Fibroblast of villous mesenchyme (primary cell): ENCODE results near the genes PKIG, SLPI and WFDC10A.

- CAGE, long polyA plus RNA = no peak
These were observed 704 bp downstream of the HNF4A start for GRCh38 chr20:44355900-44356905.

DNA sequence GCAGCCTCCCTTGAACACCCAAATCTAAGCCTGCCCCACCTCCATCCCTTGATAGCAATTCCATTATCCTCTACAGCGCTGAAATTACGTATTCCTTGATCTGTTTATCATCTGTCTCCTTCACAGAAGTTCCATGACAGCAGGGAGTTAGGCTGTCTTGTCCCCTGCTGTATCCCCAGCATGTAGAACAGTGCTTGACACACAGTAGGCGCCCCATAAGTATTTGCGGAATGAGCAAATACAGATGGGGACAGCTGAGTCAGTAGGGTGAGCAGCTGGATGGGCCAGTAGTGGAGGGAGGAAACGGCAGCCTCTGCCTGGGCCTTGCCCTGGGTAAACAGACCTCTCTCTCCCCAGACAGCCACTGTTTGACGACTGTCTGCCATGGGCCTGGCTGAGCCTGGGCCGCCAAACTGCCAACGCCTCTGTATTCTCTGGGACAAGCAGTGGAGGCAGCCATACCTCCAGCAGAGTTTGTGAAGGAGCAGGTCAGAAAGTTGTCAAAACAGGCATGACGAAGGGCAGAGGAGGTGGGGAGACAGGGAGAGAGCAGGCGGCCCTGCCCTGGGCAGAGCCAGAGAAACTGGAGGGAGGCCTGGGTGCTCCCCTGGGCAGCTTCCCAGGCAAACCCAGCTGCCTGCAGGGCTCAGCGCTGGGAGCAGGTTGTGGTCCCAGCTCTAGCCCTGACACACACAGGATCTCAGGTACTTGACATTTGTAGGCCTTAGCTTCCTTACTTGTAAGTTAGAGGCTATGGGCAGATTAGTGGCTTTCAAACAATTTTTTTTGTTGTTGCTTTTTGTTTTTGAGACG, 15.2 kb downstream of the HNF4A start:
- CAGE, long polyA plus RNA = no peak

GRCh38 chr20:44406510-44407174, 51.1 kb downstream of the HNF4A start:
- CAGE, long polyA plus RNA = no peak

- CAGE, long polyA plus RNA = no peak
These were observed 41.9 kb upstream of the TTPAL start for GRCh38 chr20:44433403-44434612.

GRCh38 chr20:44442374-44442767, 33.3 kb upstream of the TTPAL start:
- CAGE, long polyA plus RNA = no peak

DNA sequence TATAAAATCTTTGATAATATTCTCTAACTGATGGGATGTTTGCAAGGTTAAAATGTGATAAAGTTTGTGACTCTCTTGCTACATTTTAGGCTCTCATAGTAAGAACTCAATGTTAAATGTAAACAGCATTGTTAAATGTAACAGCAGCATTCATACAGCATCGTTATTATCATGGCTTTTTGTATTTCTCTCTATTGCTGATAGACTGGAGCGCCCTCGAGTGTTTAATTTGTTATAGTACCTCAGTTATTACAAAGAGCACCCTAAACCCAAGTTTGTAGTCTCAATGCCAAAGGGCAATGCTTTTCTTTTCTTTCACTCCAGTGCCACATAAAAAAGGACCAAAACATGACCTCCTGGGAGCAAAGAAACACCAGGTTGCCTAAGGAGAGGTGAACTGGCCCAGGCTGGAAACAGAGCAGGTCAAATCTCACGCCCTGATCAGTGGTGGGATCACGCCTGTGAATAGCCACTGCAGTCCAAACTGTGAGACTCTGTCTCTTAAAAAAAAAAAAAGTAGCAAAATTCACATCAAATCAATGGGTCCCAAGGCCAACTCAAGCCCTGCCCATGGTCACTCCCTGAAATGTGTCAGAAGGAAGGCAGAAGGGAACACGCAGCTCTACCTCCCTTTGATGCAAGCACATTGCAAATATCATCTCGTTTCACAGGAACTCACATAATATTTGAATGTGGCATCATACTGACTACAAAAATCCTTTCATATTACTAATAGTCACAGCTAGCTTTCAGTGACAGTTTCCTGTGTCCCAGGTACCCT, 14.7 kb upstream of the TTPAL start:
- CAGE, long polyA plus RNA = no peak

DNA sequence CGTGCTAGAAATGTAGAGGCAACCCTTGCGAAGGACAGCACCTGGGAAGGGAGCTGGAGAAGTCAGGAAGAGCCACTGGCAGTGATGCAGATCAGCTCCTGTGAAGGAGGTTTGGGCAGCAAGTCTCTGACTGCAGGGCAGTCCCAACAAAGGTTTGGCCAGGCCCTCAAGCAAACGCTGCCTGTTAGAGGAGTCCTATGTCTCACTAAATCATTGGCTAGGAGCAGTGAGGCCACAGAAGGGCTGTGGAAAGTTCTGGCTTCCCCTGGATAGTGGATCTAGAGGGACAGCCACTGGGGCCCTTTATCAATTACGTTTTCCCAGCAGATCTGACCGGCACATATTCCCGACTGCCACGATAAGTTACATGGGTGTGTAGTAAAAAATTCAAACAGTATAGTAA, 2.5 kb downstream of the TTPAL start:
- CAGE, long polyA plus RNA = no peak

- CAGE, long polyA plus RNA = start-site peak on the plus strand at chr20:44582304-44582617, 1,806 and 1,953 reads in 2 replicates
These were observed at the start of gene PKIG for GRCh38 chr20:44581945-44583076. PKIG (plus strand) TSS chr20:44582579.

DNA sequence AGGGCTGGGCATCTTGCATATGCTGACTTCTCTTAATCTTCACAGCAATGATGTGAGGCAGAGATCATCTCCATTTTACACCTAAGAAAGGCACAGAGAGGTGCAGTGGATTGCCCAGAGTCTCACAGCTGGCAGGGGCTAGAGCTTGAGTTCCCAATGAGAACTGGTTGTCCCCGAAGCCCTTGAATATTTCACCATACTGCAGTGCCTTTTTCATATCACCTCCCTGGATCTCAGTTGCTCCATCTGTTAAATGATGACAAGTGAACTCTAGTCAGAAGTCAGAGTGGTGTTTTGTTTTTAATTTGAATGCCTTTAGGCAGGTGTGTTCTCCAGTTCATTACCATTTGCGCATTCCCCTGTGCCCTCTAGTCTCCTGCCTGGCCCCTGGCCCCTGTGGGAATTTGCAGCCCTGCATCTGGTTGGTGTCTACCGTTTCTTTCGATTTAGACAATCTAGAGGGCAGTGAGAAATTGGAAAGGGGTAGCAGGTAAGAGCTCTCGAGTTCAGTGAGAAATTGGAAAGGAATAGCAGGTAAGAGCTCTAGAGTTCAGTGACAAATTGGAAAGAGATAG, 3.1 kb downstream of the PKIG start:
- CAGE, long polyA plus RNA = no peak

- CAGE, long polyA plus RNA = no peak
These were observed 5.3 kb downstream of the ADA start for GRCh38 chr20:44646149-44646694.

DNA sequence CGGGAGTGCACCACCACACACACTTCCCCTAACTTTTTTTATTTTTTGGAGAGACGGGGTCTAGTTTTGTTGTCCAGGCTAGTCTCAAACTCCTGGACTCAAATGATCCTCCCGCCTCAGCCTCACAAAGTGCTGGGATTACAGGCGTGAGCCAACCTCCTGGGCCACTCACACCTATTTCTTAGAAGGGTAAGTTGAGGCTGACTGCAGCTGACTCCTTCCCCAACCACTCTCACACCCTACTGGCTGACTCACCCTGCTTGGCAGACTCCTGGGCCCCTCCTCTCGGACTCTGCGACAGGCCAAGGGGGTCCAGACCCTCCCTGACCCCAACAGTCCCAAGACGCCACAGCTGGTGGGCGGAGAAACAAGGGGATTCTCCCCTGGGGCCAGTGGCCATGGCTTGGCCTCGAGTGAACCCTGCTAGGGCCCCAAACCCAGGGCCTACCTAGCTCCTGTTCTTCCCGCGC, 896 bp downstream of the ADA start:
- CAGE, long polyA plus RNA = no peak

DNA sequence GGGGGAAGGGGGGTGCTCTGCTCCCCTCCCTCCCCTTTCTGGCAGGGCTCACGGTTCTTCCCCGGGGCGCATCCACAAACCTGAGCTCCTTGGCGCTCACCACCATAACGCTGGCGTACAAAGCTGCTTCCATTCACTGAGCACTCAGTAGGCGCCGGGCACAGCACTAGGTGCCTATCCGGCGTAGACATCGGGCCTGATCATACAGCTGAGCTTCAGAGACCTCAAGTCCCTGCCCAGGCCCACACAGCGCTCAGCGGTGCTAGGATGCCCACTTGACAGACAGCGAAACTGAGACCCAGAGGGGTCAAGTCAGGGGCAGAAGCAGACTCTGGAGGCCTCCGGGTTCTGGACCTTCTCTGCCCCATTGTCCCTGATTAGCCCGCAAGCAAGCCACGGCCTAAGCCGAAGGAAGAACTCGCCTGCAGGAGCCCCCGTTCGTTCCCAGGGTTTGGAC, 433 bp downstream of the ADA start:
- CAGE, long polyA plus RNA = no peak

GRCh38 chr20:44702746-44703530, 12.2 kb upstream of the CCN5 start:
- CAGE, long polyA plus RNA = no peak

GRCh38 chr20:44958823-44959646, 1.2 kb downstream of the TOMM34 start:
- CAGE, long polyA plus RNA = no peak

DNA sequence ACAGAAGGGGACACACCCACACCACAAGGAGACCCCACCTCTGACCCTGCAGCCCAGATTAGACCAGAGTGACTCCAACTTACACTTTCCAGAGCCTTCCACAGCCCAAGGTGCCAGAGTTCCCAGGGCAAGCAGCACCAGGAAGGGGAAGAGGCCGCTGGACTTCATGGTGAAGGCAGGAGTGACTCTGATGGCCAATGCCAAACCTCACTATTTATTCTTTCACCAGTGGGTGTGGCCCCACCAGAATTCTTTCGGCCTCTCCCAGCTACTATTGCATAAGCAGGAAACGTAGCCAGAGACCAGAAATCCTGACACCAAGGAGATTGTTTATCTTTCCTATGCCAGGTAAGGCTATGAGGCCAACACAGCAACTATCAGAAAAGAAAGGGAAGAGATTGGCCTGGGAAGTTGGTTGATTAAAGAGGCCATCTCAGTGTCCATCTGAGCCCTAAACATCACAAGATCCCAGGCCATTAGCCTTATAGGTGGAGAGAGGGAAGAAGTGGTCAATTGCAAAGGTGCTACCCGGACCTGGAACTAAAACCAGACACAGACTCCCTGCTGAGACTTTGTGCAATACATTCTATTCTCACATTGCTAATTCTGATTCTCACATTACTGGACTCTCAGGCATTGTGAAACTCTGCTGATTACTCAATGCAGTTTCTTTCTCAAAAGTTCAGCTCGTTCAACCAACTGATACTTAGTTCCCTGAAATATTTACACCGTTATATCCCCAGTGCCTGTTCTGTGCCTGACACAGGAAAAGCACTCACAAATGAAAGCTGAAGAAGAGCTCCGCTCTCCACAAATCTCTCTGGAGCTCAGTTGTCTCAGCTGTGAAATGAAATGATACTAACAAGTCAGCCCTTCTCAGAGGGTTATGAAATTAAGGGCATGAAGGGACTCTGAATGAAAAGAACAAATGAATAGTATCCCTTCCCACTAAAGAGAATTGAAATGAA, at the start of gene SLPI:
SLPI (minus strand) TSS at position 189 of the 968 bp plus-strand sequence.
- CAGE, long polyA plus RNA = no peak

GRCh38 chr20:45357851-45358890, 4.8 kb upstream of the SYS1 start:
- CAGE, long polyA plus RNA = no peak

- CAGE, long polyA plus RNA = start-site peak on the plus strand at chr20:45406604-45406714, 508 and 530 reads in 2 replicates
These were observed 1.5 kb upstream of the DBNDD2 start for GRCh38 chr20:45406492-45407042.

- CAGE, long polyA plus RNA = no peak
These were observed 963 bp upstream of the DBNDD2 start for GRCh38 chr20:45407043-45407608.

GRCh38 chr20:45418133-45418542, 2.2 kb downstream of the PIGT start:
- CAGE, long polyA plus RNA = no peak

GRCh38 chr20:45629487-45629795, at the start of gene WFDC10A:
WFDC10A (plus strand) TSS chr20:45629739.
- CAGE, long polyA plus RNA = no peak